Mesenchymal stem cell of Wharton's jelly (primary cell): ENCODE measurements around a stretch of chr6.

DNA sequence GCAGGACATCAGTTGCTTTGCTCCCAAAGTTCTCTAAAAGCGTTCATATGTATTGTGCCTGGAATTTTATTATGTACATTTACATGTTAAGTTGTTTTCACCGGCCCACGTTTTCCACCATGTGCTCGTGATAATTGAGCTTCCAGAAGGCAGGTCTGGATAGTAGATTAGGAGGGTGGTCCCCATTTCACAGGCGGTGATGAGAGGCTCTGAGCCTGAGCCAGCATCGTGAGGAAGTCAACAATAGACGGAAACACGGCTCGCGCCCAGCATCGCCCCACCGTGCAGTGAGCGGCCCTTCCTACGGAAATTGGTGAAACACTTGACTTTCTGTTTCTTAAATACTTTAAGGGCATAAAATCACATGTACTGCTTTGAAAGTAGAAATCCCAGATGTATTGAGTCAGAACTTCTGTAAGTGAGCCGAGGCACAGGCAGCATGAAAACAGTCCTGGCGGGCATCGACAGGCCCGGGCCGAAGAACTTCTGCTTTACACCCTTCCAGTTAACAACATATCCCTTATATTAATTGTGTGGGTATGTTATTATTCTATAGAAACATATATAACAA, 4.3 kb upstream of the KIF25 start:
- CAGE, long polyA plus RNA: no peak

- CAGE, long polyA plus RNA: no peak
Observed at GRCh38 chr6:168225226-168225716, 94.3 kb downstream of the DACT2 start.

DNA sequence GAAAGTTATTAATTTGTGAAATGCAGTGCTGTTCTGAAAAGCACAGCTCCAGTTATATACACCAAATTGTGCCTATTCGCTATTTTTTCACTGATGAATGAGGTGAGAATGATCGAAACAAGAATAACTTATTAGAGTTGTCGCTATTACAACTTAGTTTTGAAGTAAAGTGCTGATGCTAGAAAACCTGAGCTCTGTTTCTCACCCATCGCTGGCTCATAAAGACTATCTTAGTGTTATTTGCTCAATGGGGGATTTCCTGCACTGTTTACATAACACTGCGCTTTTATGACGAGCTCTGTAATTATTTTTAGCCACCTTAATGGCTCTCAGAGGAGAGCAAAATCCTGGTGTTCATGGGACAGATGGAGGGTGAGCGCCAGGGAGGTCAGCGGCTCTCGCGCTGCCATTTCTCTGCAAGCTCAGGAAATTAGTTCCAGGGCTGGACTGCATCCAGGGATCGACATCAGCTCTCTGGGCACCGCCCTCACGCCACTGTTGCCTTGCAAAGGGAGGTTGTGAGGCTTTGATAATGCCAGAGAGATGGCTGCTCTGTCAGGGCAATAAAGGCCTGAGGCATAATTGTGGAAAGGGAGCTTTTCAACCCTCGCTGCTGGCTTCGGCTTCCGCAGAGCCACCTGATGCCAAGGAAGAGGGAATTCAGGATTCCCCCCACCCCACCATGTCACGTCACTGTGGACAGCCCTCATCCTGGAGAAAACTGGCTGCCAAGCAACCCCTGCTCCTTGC, 72.0 kb downstream of the DACT2 start:
- CAGE, long polyA plus RNA: no peak

- CAGE, long polyA plus RNA: no peak
Observed at GRCh38 chr6:168368413-168369251, 49.1 kb upstream of the DACT2 start.

- CAGE, long polyA plus RNA: no peak
Observed at GRCh38 chr6:168418125-168418479, 22.9 kb upstream of the SMOC2 start.

GRCh38 chr6:168574433-168575447, 133.8 kb downstream of the SMOC2 start:
- CAGE, long polyA plus RNA: no peak

- CAGE, long polyA plus RNA: no peak
Observed at GRCh38 chr6:168648170-168648636, 207.2 kb downstream of the SMOC2 start.

GRCh38 chr6:169168949-169169761, 84.5 kb downstream of the THBS2 start:
- CAGE, long polyA plus RNA: no peak

DNA sequence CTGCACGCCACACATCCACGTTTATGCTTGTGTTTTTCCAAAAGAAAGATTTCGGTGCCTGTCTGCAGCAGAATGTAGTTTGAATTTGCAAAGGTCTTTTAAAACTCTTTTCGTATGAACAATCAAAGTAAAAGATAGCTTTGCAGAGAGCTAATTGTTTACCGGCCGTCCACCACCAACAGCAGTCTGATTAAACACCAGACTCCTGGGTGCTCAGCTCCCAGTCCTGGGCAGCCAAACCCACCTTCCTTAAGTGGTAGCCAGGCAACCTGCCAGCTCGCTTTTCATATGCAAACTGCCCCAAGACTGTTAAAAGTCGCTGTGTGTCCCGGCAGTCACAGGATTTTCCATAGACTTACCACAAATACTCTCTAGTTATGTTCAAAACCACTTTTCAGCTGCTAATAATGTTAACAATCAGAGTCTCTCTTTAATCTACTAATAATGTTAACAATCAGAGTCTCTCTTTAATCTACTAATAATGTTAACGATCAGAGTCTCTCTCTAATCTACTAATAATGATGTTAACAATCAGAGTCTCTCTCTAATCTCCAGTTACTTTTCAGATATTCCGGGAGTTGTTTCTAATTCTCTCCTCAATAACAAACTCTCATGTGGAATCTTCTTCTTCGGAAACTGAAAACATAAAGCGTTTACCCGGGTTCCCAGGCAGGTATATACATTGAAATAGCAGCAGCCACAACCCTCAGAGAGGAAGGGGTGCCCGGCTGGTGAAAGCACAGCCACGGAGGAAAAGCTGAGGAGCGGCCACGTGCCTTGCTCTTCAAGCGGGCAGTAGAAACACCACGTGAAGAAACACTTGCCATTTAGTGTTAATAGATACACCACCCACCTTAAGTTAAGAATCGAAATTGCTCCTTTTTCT, 651 bp downstream of the THBS2 start:
- CAGE, long polyA plus RNA: no peak

DNA sequence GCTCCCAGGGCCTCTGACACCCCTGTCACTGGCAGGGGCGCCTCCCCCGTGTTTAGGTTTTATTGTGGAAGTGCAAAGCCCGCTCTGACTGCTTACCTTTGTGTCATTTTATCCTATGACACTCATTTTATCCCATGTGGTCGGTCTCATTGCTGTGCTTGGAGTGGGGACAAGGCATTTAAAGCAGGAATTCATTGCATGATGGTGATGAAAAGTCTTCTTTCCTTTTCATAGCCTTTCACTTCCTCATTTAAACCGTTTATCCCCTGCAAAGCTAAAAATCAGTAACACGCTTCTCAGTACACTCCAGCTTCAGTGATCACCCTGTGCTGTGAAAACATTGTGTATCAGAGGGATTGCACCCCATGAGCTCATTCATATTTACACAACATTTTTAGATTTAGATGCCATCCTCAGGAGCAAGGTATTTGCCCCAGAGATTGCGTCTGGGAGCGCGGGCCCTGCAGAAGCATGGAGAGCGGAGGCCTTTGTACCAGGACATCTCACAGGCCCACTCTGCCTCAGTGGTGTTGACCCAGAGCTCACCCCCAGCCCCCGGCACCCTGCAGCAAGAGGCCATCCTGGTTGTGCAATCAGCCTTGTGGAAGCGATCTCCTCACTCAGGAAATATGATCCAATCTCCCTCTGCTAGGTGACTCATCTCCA, 38.7 kb upstream of the THBS2 start:
- CAGE, long polyA plus RNA: no peak

DNA sequence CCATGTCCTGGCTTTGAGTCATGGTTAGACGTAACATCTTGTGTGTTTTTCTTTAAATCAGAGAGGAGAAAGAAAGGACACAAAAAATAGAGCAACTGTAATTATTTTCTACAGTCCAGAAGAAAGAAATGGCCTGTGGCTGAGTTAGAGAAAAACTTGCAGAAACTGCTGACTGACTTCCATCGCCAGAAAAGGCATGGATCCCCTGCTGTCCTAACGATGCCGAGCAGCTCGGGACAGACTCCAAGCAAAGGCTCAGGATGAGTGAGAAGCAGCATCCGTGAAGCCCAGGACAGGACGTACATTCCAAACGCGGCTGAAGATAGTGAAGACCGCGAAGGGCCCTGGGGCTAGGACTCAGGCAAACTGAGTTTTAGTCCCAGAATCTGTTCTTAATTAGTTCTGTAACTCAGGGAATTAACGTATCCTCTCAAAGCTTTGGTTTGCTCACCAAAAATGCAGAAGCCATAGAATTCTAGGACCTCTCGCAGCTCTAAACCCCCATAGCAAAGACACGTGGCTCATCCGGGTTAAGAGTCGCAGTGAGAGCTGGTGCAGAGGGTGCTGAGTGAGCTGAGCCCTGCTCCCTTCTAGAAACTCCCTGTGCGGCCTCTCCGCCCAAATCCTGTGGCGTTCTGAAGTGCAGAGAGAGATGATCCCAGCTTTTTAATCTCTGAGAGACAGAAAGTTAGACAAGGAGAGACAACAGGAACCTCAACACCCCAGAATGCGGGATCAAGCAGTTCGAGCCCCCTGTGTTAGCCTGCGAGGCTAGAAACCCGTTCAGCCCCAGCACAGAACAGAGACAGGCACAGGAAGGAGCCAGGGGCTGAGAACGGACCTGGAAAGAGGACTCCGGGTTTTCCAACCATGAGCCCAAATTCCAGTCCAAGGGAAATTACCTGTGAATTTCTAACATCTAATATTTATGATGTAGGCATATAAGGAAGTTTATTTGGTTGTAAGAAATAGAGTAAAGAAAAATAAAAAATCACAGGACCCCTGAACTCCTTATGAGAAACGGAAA, 133.0 kb upstream of the THBS2 start:
- CAGE, long polyA plus RNA: no peak

- CAGE, long polyA plus RNA: no peak
Observed at GRCh38 chr6:169425578-169426044, 172.0 kb upstream of the THBS2 start.

DNA sequence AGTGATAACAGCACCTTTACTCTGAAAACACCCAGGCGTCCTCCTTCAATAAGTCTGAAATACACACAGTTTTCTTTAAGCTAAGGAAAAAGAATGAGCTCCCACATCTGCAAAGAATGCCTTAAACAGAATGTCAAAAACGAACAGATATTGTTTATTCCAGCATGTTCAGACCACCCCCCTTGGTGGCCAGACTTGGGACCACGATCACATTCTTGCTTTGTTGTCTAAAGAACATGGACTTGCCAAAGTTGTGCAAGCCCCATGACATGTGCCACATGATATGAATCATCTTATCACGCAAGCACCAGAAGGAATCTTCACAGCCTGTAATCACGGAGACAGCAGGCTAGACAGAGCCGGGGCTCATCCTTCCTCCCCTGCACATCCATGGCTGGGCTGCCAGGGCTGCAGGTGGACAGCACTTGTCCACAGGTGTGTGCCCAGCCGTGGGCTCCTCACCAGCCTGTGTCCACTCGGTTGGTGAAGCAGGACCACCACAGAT, 200.9 kb upstream of the THBS2 start:
- CAGE, long polyA plus RNA: no peak

GRCh38 chr6:169703088-169703534, 1.2 kb downstream of the C6orf120 start:
- CAGE, long polyA plus RNA: no peak

GRCh38 chr6:170225136-170225683, 65.7 kb downstream of the DLL1 start:
- CAGE, long polyA plus RNA: no peak

GRCh38 chr6:170225684-170226417, 65.0 kb downstream of the DLL1 start:
- CAGE, long polyA plus RNA: no peak

GRCh38 chr6:170296268-170296957, 5.5 kb upstream of the DLL1 start:
- CAGE, long polyA plus RNA: no peak

- CAGE, long polyA plus RNA: no peak
Observed at GRCh38 chr6:170612450-170612954, 28.1 kb upstream of the PDCD2 start.